Non-pigmented ciliary epithelial cell (primary cell): ENCODE results near the gene DET1.

GRCh38 chr15:85543541-85544437 is 163.4 kb downstream of the AKAP13 start:
- RRBS: no CpG with 5 or more reads among the region's 16 CpGs

GRCh38 chr15:85580721-85581391 is 200.5 kb downstream of the AKAP13 start:
- RRBS: no CpG with 5 or more reads among the region's 5 CpGs

DNA sequence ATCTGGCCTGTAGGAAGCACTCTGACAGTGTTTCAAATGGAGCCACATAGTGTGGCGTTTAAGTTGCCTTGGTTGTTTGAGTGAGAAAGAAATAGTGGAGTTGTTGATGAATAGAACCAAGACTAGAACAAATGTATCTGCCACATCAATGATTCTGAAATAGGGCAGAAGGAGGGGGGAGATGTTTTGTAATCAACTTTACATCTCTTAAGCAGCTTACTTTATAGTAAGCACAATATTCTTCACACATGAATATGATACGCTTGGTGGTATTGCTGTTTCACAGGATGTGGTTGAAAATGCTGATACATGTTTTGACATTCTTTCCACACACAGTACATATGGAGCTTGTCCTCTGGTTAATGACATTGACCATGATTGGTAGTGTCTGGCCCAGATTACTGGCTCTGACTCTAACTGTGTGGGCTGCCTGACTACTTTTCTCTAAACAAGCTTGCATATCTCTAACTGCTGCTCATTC is 168.9 kb downstream of the KLHL25 start:
- RRBS: no CpG with 5 or more reads among the region's 2 CpGs

DNA sequence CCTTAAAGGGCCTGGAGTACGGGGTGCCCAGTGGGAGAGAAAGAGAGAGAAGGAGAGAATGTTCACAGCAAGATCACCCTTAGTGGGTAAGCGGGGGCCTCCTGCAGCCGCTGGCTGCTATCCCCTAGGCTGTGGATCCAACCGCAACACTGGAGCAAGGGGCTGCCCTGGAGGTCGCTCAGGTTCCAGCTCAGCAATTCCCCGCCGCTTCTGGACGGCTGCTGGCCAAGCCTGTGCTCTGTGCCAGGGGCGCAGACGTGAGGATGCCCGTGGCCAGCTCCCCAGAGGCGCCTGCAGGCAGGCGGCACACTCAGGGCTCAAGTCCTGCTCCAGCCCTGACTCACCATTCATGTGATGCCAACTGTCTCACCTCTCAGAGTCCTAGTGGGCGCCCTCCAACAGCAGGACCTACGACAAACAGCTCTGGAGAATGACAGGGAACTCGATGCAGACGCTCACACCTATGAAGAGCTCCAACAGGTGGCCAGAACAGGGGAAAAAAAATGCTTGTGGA is 31.6 kb downstream of the KLHL25 start:
- RRBS: no CpG with 5 or more reads among the region's 17 CpGs

DNA sequence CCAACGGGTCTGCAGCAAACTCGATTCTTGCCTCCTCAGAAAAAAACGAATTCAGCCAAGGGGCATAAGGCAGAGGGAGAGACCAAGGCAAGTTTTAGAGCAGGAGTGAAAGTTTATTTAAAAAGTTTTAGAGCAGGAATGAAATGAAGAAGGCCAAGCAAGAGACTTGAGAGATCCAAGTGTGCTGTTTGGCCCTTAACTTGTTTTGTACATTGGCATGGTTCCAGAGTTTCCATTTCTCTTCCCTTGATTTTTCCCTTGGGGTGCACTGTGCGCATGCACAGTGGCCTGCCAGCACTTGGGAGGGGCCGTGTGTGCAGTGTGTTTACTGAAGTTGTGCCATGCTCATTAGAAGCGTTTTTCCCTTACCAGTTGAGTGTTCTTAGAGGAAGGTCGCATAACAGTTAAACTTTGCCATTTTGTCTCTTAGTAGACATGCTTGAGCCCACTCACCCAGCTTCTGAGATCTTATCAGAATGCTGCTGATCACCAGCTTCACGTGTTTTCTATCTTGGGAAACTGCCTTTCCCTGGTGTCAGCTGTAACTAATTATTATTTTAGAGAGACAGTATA is 512.7 kb downstream of the AGBL1 start:
- RRBS: no CpG with 5 or more reads among the region's 8 CpGs

DNA sequence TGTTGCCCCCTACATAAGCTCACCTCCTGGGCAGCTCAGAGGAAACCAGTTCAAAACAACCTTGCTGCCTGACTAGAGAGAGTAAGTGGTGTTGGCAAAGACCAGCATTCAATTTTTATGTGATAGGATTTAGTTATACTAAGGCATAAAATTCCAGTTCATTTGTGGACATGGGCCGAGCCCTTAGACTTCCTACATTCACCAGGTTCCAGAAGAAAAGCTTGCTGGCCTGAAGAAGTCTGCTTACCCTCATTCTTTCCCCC is 305.3 kb downstream of the NTRK3 start:
- RRBS: no CpG with 5 or more reads among the region's 1 CpG

DNA sequence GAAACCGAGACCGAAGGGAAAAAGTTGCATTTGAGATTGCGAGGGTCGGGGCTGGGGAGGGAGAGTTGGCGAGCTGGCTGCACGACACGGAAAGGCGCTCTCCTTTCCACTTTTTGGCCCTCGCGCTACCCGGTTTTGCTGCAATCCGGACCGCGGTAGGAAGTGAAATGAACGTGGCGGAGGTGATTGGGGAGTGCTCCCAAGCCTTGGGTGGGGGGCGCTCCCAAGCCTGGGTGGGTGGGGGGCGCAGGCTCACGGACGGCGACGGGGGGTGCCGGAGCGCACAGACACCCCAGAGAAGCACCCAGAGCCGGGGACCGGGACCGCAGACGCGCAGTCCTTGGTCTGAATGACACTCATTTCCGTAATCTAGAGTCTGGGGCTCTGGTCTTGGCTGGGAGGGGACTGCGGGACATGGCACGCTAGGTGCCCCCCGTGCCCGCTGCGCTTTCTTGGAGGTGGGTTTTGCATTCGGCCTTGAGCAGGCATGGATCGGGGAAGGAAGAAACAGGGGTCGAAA is 582 bp upstream of the NTRK3 start:
- RRBS: no CpG with 5 or more reads among the region's 38 CpGs

DNA sequence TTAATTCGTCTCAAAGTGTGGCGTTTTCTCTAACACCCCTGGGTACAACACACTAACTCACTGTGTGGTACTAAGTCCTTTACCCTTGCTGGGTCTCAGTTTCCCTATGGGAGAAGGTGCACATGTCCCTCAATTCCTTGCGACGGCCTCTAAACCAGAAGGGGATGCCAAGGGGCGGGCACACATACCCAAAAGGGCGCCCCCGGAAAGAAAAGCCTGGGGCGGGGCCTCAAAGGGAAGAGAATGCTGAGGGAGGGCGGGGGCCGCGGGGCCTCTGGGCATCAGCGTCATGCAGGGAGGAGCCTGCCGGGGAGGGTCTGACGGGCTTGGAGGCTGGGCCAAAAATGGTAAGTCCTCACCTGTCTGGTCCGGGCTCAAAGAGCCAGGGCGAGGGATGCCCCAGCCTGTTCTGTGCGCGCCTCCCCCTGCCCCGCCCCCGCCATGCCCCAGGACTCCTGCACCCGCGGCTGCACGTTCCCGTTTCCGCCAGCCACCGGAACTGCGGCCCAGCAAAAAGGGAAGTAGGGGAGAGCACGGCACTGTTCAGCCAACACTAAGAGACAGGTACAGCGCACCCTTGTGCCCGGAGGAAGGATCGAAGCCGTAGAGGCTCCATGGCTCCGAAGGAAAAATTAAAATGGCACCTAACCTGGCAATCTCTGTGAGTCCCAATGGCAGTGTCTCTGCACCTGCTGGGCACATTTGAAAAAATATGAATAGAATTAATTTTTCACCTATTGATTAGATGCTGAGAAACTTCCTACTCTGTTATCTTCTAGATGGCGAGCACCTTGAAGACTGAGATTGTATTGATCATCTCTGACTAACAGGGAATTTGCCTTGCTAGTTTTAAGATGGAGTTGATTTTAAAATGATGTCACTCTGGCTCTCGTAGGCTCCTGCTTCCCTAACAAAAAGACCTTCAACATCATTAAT is at the start of gene DET1:
Gene DET1 (minus strand): TSS at position 501 of the 936 bp plus-strand sequence.
- RRBS: 2% methylated on average over 10 of the region's 35 CpGs

GRCh38 chr15:88635123-88635478 is 3.7 kb upstream of the ISG20 start:
- RRBS: no CpG with 5 or more reads among the region's 2 CpGs

DNA sequence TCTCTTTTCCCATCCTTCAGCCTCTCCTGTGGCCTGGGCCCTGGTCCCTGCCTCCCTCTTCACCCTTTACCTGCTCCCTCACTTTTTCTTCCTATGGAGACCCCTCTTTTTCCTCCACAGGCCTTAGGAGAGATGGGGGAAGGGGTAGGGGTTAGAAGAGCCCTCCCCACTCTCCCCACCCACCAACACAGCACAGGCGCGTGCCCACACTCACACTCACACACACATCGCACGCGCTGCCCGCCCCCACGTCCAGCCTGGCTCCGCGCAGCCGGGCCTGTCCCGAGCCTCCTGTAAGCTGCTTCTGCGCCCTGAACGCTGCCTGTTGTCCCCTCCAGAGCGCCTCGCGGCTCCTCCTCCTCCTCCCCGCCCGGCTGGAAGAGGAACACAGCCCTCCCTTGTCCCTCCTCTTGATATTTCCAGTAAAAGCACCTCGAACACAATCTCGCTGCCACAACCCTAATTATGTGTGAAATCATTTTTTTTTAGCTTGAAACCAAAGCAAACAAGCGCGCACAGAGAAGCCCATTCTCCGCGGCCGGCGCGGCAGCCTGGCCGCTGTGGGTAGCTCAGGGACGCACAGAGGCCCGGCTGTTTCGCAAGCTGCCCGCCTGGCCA is 33.8 kb upstream of the ACAN start:
- RRBS: 10% methylated on average over 15 of the region's 32 CpGs

- RRBS: 95% methylated on average over 5 of the region's 26 CpGs
Measured at GRCh38 chr15:88898461-88899448, 3.4 kb upstream of the HAPLN3 start.

- RRBS: no CpG with 5 or more reads among the region's 17 CpGs
Measured at GRCh38 chr15:88901016-88902014, 6.0 kb upstream of the HAPLN3 start.

DNA sequence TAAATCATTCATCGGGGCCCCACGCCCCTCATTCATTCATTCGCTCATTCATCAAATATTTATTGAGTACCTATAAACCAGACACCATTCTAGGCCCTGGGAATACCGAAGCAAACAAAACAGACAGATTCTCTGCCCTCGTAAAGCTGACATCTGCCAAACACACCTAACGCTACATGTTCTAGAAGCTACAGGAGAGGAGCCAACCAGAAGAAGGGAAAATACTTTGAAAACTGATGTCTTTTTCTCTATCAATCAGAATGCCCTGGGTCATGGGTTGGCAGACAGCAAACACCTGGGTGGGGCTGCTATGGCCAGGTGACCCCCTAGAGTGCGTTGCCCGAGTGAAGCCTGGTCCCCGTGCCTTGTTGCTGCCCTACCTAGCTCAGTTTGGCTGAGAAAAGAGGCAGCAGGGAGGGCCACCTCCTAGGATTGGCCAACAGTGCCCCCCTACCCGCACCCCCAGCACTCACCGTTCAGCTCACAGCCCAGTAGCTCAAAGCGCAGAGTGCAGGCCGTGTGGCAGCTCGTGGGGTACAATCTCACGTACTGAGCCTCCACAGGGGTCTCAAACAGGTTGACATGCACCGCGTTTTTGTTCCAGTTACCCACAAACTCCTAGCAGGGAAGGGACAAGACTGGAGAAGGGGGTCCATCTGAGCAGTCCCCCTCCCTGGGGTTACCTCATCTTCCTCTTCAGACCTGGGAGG is 7.7 kb downstream of the MFGE8 start:
- RRBS: no CpG with 5 or more reads among the region's 17 CpGs

DNA sequence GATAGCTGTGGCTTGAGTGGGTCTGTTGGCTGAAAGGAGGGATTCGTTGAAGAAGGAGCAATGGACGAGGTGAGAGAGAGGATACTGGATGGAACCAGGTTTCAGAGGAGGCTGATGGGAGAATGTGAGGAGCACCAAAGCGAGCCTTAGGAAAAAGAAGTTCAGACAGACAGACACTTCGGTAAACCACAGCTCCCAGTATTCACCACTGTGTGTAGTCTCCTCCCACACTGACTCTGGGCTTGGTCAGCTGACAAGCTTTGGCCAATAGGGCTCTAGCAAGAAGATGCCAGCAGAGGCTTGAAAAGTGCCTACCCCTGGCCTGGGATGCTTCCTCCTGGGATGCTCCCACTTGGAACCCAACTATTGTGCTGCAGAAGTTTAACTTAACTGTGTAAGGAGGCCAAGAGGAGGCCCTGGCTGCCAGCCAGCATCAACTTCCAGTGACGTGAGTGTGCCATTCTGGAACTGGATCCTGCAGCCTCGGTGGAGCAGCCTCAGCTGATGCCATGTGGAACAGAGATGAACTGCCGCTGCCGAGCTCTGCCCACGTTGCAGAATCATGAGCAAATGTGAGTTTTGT is 47.4 kb upstream of the ABHD2 start:
- RRBS: no CpG with 5 or more reads among the region's 9 CpGs

DNA sequence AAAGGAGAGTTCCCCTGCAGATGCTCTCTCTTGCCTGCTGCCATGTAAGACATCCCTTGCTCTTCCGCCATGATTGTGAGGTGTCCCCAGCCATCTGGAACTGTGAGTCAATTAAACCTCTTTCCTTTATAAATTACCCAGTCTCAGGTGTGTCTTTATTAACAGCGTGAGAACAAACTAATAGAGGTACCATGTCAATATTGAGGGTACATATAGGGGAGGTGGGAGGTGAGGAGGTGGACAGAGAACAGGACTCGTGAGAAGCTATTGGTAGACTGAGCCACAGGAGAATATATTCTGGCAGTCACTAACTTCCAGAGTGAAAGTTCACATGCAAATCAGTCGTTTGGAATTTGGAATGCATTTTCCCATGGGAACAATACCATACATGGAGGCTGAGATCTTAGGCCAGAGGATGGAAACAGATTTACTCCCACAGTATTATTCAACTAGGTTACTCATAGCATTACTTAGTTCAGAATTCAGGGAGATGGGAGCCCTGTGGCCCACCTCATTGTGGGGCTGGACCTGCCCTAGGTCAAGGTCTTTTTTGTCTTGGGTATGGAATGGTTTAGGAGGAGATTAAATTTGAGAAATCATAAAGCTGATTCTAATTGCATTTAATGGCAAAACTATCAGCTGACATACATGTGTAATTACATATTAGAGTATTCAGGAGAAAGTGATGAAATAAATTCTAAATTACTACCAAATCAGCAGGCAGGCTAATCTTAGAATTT is 36.4 kb upstream of the ABHD2 start:
- RRBS: no CpG with 5 or more reads among the region's 4 CpGs

GRCh38 chr15:89128781-89130024 is 40.9 kb downstream of the ABHD2 start:
- RRBS: no CpG with 5 or more reads among the region's 6 CpGs

DNA sequence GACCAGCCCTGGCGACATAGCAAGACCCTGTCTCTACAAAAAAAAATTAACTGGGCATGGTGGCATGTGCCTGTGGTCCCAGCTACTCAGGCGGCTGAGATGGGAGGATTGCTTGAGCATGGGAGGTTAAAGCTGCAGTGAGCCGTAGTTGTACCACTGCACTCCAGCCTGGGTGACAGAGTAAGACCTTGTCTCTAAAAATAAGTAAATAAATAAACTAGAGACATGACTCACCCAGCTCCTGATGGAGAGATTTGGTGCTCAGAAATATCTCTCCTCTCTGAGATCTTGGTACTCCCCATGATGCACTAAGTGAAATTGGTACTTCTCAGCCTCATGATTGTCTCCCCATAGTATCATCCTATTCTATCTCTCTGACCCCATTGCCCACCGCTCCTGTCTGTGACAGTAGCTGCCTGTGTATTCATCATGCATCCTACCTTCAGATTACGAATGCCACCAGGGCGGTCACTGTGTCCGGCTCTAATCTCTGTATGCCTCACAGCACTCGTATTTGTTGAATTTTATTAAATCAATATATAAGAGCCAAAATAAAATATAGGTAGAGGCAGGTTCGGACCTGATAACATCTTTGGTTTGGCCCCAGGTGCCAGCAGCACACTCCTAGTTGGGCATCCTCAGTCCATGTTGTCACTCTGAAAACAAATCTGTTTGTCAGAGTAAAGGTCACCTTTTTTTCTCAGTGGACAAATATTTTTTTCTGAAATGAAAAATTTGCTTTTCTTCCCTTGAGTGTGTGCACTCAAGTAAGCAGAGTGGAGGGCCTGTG is 51.0 kb downstream of the ABHD2 start:
- RRBS: no CpG with 5 or more reads among the region's 9 CpGs

- RRBS: no CpG with 5 or more reads among the region's 7 CpGs
Measured at GRCh38 chr15:89167774-89168323, 53.5 kb downstream of the RLBP1 start.

GRCh38 chr15:89178215-89178695 is 43.1 kb downstream of the RLBP1 start:
- RRBS: no CpG with 5 or more reads among the region's 9 CpGs

- RRBS: no CpG with 5 or more reads among the region's 6 CpGs
Measured at GRCh38 chr15:89186736-89187290, 34.6 kb downstream of the RLBP1 start.